GM19240 (cell line): Measurements from ENCODE around the gene KBTBD6.

- RRBS = no CpG with 5 or more reads among the region's 2 CpGs
Measured at GRCh38 chr13:40313890-40314171, 352.6 kb downstream of the FOXO1 start.

- RRBS = no CpG with 5 or more reads among the region's 11 CpGs
Measured at GRCh38 chr13:40618786-40619299, 47.6 kb downstream of the FOXO1 start.

DNA sequence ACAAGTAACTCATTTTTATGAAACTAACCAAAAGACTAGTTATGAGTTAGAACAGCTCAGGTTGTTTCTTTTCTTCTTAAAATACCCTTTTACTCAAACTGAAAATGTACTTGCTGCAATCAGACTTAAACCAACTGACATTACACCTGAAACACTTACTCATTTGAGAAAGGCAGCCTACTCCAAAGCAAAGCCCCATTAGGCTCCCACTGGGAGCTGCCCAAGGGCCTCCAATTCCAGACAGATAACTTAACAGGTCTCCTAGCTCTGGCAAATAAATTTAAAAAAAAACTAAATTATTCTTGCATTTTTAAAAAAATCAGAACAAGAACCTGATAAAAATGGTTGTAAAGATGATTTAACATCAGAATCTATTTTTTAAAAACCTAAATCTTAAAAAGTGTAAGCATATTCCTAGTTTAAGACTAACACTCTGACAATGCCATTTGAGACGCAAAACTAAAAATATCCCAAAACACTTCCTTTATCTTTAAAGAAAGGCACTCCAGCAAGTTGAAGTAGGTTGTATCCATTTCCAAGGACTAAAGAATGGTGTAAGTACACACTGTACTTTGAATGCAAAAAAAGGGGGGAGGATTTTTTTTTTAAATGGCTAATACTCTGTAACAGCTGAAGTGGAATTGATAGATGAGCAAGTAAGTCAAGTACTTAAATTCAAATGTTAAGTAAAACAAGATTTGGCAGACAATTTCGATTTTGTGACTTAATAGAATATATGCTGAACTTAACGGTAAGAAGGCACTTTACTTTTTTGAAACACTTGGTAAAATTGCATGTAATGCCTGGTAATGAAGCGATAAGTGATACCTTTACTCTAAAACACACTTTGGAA lies 3.3 kb downstream of the FOXO1 start:
- RRBS = no CpG with 5 or more reads among the region's 4 CpGs

- RRBS = no CpG with 5 or more reads among the region's 1 CpG
Measured at GRCh38 chr13:40772691-40773223, 1.8 kb upstream of the MRPS31 start.

DNA sequence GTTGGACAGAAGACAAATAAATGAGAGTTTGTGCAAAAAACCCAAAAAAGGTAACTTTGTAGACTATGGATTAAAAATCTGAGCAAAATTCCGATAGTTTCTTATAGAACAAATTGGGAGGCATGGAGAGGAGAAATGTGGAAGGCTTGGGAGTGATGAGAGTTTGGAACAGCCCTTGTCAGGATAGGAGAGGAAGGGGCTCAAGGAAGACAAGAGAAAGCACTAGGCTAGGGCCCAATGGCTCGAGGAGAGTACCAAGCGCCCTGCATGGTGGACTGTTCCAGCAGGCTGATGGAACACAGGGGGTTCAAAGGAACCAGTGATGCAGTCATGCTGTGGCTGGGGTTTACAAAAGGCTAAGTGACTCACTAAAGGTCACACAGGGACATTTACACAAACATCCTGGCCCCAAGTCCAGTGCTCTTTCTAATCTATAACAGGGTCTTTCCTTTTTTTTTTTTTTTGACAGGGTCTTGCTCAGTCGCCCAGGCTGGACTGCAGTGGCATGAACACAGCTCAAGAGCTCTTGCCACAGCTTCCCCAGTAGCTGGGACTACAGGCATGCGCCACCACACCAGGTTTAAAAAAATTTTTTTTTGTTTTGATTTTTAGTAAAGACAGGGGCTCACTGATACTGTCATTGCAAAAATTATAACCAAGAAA lies 2.9 kb upstream of the SLC25A15 start:
- RRBS = no CpG with 5 or more reads among the region's 5 CpGs

GRCh38 chr13:40941517-40942058 lies 77.5 kb downstream of the ELF1 start:
- RRBS = no CpG with 5 or more reads among the region's 6 CpGs

- RRBS = no CpG with 5 or more reads among the region's 3 CpGs
Measured at GRCh38 chr13:40942938-40943568, 76.1 kb downstream of the ELF1 start.

- RRBS = no CpG with 5 or more reads among the region's 16 CpGs
Measured at GRCh38 chr13:40992855-40993919, 25.9 kb downstream of the ELF1 start.

DNA sequence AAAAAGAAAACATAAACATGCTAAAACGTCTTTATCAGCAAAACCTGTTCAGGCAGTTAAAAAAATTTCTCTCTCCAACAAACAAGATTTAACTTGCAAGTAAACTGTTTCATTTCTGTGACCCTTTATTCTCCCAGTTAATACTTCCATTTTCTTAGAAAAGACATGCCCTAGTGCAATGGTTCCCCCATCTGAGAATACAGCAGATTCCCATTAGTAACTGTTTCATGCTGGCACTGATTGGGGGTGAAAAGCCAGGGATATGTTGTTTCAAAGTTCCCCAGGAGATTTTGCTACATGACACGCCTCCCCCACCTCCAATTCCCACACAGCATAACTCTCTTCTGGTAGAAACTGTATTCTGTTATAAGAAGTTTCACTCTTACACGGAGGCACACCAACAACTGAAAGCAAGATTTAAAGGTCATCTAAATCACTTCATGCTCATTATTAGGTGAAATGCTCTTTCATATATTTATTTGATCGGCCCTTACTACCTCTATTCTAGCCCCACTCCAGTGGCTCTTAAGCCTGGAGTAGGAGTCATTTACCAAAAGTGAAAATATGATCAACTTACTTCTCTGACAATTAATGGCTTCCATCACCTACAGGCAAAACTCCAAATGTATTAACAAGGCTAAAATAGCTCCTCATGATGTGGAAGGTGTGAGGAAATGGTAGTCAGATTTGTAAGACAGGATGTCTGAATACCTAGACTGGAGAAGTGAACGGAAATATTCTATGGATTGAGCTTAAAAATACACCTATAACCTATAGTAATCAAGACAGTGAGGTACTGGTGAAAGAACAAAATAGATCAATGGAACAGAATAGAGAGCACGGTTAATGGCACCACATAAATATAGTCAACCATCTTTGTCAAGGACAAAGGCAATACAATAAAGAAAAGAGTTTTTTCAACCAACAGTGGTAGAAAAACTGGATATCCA lies 24.1 kb downstream of the ELF1 start:
- RRBS = no CpG with 5 or more reads among the region's 6 CpGs

DNA sequence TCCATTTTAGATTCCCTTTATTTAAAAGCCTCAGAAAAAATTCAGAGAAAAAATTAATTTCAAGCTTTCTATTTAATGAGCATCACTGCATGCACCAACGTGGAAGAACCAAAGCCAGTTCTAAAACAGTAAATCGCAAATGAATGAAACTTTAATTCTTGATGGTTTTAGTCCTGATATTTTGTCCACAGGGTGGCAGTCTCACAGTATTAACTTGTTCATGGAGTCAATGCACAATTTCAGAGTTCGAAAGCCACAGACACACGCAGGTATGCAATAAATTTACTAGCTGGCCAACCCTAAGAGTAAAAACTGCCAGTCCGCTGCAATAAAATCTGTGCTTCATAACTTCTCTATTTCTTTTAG lies 7.1 kb upstream of the WBP4 start:
- RRBS = no CpG with 5 or more reads among the region's 5 CpGs

DNA sequence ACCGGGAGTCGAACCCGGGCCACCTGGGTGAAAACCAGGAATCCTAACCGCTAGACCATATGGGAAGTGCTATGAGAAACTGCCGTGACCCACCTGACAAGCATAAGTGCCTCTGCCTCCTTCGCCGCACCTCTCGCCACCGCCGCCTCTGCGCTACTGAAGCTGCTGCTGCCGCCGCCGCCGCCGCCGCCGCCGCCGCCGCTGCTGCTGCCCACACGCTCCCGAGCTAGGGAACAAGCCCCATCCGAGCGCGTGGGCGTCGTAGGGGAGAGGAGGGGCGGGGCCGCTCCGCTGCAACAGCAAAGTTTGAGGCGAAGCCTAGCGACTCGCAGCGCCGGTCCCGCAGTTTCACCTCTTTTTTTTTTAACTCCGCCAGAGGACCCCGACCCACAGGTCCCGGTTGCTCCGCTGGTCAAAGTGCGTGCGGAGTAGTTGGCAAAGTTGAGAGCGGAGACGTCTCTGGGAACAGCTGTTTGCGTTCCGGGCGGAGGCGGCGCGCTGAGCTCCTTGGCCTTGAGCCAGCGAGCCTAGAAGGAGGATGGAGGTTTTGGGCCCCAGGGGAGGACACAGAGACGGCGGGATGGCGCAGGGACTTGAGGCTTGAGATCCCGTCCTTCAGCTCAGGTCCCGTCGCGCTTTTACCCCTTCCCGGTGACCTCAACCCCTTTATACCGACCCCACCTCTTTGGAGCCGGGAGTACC lies 413 bp upstream of the WBP4 start:
- RRBS = 2% methylated on average over 13 of the region's 62 CpGs

GRCh38 chr13:41062263-41062622 lies 934 bp downstream of the WBP4 start:
- RRBS = no CpG with 5 or more reads among the region's 4 CpGs

- RRBS = 2% methylated on average over 5 of the region's 86 CpGs
Measured at GRCh38 chr13:41131992-41133226, at the start of gene KBTBD6. Gene KBTBD6, minus strand, starts transcription at chr13:41132802.

DNA sequence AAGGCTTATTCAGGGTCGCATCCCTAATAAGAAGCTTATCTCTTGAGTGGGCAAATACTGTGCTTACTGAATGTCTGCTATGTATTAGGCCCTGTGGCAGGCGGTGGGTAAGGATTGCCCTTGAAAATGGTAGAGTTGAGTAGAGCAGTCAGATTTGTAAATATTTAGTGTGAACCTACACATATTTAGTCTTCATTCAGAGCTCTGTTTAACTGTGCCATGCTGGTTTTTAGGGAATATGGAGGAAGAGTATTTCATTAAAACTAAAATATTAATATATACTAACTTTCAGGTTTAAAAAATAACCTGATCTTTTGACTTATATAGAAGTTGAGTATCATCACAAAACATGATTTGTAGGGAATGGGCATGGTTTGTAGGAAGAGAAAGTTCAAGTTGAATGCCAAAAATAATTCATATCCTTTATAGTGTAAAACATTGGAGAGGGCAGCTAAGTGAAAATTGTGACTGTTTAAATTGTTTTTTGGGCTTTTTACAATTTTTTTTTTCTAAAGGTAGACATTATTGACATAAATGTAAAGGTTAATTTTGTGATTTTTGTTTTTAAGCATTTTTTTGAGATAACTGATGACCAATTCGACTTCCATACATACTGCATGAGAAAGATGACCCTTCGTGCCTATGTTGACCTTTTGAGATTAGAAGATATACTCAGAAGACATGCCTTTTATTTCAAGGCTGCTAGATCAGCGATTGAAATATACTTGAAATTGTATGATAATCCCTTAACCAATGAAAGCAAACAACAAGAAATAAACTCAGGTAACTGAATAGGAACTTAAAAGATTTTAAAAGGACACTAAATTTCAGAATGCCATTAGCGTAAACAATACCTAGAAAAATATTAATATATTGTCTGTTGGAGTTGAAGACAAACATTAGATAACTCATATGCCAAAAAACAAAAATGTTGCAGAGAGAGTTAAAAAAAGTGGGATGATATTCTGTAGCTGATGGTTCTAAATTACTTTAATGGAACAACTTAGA lies 56.1 kb downstream of the NAA16 start:
- RRBS = no CpG with 5 or more reads among the region's 6 CpGs

DNA sequence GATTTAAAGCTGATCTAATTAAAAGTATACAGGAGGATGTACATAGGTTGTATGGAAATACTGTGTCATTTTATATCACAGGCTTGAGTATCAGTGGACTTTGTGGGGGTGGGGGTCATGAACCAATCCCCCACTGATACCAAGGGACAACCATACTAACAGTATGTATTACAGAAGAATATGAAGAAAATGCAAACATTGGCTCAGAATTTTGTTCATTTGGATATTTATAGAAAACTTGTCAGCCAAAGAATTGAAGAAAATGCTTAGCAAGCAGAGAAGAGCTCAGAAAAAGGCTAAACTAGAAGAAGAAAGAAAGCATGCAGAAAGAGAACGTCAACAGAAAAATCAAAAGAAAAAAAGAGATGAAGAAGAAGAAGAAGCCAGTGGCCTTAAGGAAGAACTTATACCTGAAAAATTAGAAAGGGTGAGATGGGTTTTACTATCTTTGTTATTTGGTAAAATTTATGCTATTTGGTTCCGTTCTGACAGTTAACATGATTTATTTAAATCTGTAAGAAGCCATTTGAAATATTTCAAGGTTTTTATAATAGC lies 57.9 kb downstream of the NAA16 start:
- RRBS = no CpG with 5 or more reads among the region's 2 CpGs

DNA sequence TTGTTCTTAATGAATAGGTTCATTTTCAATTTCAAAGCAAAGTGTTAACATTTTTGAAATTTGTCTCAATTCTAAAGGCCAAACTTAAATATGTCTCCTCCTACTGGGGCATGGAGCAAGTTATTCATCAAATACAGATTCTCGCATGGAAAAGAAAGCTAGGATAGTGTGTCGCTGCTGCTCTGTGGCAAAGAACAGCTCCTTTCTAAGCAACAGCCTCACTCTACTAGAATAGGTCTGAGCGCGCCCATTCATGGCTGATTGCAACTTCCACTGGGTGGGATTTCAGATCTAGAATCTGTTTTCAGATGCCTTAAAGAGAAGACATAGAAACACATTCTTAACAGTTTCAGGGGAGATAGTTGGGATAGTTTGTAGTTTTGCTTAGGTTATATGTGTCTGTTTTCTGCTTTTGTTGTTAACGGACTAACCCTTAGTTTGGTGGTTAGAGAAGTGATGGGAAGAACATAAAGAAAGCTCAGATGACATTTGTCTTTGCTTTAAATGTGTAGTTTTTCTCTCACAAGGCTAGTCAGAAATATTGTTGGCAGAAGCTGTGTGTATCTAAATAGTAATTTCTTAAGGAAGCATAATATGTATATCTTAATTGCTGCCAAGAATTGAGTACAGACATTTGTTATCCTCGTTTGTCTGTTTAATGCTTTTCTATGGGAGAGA lies 2.5 kb downstream of the RGCC start:
- RRBS = no CpG with 5 or more reads among the region's 6 CpGs

- RRBS = no CpG with 5 or more reads among the region's 9 CpGs
Measured at GRCh38 chr13:41462449-41463221, 5.3 kb downstream of the RGCC start.

DNA sequence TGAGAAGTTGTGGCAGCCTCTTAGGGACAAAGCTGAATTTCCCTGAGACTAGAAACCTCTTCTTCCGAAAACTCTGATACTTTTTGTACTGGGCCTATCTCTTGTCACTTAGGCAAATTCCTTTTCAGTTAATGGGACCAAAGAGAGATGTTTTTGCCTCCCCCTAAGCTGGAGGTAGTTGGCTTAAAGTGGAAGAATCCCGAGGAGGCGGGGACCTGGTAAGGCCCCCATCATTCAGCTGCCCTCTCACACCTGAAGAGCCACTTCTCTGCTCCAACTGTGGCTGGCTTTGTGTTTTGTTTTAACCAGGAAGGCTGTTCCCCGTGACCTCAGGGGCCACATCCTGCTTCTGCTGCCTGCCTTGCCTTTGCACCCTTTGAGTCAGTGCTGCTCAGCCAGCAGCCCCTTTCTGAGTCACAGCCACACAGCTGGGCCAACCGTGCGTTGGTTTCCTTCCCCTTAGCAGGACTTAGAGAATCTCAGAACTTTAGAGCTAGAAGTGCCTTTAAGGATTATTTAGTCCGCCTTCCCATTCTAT lies 7.7 kb downstream of the RGCC start:
- RRBS = no CpG with 5 or more reads among the region's 7 CpGs

- RRBS = 2% methylated on average over 46 of the region's 104 CpGs
Measured at GRCh38 chr13:42039807-42040784, 8.4 kb upstream of the DGKH start.